Right cardiac atrium (tissue), 1 donor: Measurements from ENCODE around the gene LAGE3.

DNA sequence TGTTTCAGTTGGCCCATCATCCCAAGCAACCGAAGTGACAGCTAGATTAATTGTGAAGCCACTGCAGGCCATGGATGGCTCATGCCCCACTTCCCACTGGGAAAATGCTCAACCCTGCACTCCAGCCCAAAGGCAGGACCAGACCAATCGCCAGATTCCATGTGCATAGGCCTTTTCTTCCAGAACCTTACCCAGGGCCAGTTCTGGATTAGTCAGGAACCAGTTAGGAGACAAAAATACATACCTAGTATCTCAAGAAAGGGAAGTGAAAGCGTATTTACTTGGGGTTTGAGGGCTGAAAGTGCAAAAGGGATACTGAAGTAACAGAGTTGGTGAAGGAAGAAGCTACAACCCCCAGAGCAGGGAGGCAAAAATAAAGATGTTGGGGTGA, 38.1 kb downstream of the TKTL1 start:
- PRO-cap = no peak

GRCh38 chrX:154348113-154349274, 25.9 kb downstream of the FLNA start:
- PRO-cap = no peak

GRCh38 chrX:154349275-154350659, 24.7 kb downstream of the FLNA start:
- PRO-cap = no peak

GRCh38 chrX:154352466-154353614, 21.6 kb downstream of the FLNA start:
- PRO-cap = no peak

DNA sequence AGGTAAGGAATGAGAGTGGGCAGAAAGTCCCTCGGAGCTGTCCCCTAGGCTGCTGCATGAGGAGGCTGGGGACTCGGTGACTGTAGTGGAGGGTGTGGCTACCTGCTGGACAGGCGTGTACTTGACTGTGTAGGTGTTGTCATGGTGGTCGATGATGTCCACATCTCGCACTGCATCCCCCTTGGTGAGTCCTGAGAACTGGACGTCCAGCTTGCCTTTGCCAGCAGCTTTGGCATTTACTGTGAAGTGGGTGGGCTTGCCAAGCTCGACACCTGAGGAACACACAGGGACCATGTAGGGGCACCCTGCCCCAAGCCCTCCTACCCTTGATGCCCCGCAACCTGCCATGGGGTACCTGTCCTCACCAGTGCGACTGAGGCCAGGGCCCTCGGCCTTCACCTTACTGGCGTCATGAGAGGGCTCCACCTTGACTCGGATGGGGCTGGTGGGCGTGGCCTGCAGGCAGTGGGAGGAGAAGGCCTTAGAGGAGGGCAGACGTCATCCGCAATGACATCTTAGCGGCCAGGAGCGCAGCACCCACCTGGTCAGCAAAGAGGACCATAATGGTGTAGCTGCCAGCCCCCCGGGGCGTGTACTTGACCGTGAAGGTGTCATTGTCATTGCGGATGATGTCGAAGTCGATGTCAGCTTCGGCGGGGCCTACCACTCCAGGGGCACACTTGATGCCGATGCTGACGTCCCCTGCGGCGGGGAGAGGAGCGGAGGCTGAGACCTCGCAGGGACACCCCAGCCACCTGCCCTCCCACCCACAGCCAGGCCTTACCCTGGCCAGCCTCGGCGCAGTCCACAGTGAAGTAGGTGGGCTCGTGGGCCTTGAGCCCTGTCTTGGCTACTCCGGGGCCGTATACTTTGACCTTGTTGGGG, 12.3 kb downstream of the FLNA start:
- PRO-cap = no peak

- PRO-cap = no peak
Observed at GRCh38 chrX:154437328-154437804, 412 bp downstream of the GDI1 start.

DNA sequence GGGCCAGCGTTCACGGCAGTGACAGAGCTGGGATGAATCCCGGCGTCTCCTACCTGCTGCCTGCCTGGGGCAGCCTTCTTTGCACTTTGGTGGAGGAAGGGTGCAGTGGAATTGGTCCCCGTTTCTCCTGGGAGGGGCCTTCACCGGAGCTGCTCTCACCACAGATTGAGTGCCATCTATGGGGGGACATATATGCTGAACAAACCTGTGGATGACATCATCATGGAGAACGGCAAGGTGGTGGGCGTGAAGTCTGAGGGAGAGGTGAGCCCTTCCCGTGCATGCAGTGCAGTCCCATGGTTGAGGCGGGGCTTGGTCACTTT, 3.0 kb upstream of the FAM50A start:
- PRO-cap = no peak

- PRO-cap = no peak
Observed at GRCh38 chrX:154445416-154446155, 1.6 kb downstream of the FAM50A start.

GRCh38 chrX:154459734-154460828, 2.0 kb downstream of the PLXNA3 start:
- PRO-cap = no peak

DNA sequence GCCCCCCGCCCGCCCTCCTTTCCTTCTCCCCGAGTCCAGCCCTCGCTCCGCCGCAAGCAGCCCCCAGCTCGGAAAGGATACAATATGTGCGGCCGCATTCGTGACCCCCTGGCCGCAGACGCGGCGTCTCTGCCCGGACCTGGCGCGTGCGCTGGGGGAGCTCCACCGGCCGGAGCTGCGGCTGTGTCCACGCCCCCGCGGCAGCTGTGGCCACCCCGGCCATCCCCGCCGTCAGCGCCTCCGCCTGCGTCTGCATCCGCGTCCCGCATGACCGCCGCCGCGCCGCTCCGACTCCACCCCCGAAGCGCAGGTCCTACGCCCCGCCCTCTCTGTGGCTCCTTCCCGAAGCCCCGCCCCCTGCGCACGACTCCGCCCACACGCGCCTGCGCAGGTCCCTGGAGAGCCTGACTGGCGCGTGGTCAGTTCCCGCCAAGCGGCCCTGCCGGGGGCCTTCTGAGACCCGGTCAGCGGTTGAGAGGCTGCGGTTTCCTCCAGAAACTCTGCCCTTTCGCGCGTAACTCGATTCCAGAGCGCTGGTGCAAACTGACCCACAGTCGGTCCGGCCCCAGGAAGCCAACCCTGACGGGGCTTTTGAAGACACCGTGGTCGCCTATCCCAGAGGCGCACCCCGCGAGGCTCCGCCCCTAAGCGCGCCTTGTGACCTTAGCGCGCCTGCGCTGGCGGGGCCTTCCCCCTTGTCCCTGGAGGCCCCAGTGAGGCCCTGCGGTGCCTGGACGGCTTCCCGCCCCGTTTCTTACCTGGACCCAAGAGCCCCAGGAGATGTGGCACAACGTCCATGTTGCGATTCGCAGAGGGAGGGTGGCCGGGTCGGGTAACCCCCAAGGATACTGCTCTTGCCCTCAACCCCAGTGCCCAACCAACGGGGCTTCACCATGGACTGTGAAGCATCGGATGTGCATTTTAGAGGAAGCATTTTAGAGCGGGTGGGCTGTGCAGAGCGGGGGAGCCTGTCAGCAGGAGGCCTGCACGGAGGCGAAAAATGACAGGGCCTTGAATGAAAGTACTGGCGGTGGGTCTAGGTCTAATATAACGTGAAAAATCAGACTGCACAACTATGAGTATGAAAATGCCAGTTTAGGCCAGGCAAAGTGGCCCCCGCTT, at the start of gene LAGE3:
LAGE3 (minus strand) TSS at position 635 of the 1,122 bp plus-strand sequence.
- PRO-cap = bidirectional peak, plus-strand start at position 422 of the sequence, minus-strand start at position 131 of the sequence; bidirectional peak, plus-strand start at position 698 of the sequence, minus-strand start at position 593 of the sequence

DNA sequence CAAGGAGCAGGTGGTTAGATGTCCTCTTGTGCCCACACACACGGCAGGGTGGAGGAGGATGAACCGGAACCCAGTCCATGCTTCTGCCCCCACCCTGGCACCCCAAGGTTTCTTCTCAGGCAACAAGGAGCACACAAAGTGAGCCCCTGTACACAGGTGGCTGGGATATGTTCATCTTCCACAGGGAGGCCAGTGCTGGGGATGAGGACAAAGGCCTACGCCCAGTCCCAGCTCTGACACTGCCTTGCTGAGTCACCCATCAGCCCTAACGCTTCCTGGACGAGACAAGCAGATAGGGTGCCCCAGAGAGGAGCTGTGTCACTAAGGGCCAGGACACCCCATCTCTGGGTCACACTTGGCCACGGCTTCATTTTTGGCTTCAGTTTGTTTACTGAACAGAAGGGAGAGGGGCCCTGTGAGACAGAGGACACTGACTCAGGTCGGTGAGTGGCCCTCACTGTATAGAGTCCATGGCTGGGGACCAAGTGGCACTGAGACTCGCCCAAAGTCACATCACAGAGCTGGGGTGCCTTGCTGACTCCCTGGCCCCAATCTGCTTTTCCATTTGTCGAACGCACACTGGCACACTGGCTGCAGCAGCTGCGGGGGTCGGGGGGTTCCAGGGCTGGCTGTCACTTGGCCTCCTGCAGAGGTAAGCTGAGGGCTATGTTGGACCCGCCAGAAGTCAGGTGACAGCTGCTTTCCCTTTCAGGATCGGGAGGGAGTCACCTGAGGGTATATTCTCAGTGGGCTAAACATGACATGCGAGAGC, 1.8 kb downstream of the UBL4A start:
- PRO-cap = no peak

GRCh38 chrX:154532556-154533305, 13.9 kb downstream of the G6PD start:
- PRO-cap = no peak

GRCh38 chrX:154734011-154735041, 16.6 kb downstream of the GAB3 start:
- PRO-cap = no peak

DNA sequence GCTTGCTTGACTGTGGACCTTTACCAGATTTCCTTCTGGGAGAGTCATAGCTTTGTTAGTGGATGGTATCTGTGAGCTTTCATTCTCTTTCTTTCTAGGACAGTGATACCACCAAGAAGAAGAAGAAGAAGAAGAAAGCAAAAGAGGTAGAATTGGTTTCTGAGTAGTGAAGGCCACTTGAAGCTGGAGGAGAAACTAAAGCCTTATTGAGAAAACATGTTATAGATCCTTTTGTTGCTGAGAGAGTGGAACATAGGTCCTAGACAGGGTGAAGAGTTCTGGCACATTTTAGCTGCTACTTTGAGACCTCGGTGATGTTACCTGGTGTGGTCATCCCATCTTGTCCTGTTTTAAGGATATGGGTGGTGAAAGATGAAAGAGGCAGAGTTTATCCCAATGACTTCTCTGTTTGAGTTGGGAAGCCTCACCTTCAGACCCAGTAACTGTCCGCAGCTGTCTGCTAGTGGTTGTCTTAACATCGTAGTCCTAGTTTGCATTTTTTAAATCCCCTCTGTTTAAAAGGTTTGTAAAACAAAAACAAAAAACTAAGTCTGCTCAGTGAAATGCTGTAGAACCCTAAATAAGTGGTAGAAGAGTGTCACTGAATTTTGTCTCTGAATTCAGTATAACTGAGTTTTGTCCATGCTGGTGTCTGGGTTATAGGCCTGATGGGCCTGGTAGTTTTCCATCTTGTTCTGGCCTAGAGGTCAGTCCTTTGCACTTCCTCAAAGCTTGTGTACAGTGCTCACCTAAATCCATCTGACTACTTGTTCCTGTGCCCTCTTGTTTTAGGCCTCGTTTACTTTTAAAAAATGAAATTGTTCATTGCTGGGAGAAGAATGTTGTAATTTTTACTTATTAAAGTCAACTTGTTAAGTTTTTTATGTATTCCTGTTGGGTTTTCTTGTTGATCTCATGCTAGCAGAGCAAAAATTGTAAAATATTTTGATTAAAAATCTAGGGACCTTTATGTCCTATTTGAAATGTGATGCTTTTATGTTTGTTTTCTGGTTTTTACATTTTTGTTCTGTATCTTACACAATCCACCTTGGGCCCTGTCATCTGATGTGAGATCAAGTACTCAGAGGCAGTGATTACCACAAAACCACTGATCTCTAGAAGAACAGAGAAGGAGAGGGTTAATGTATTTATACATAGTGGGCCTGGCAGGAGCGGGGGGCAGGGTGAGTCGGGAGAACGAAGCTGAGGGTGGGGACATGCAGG, 14.4 kb downstream of the DKC1 start:
- PRO-cap = no peak

- PRO-cap = no peak
Observed at GRCh38 chrX:154799120-154800367, 5.7 kb downstream of the MPP1 start.

DNA sequence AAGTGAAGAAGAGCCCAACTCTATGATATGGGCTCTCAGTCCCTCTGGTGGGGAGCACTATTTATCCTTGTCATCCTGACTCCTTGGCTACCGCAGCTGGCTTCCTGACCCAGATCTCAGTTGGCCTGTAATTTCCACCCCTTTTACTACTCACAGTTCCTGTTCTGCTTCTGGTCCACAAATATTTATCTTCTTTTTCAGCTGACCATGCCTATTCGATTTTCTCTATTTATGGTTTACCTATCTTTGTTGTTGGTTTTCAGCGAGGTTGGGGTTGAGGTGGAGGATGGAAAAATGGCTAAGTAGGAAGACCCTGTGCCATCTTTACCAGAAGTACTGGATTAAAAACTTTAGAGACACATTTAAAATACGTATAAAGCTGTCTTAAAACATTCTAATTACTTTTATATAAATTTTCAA, 33.7 kb downstream of the F8 start:
- PRO-cap = no peak

GRCh38 chrX:155027708-155028197, 1.1 kb downstream of the FUNDC2 start:
- PRO-cap = bidirectional peak, plus-strand start at chrX:155027948, minus-strand start at chrX:155027853

DNA sequence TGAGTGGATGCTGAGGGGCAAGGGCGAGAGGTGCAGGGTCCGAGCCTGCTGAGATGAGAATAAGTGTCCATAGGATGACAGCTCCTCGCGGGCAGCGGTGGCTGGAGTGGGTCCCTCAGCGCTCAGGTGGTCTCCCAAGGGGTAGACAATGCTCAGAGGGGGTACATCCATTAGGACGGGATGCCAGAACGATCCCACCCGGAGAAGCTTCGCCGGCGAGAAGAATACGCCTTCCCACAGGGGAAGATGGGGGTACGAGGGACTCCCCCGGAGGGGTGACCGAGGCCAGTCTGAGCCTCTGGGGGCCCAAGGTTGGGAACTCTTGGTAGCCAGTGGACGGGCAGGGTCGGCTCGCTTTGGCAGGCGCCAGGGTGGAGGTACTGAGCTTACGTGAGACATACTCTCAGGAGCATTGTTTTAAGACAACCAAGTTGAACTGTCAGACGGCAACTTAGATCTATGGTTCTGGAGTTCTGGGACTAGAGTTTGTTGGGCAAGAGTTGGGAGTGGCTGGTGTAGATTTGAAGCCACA, 15.8 kb downstream of the BRCC3 start:
- PRO-cap = no peak

GRCh38 chrX:155188814-155188973, 27.6 kb upstream of the VBP1 start:
- PRO-cap = no peak